ENCODE data around the genes TRIM39, HLA-E and PPP1R18.

DNA sequence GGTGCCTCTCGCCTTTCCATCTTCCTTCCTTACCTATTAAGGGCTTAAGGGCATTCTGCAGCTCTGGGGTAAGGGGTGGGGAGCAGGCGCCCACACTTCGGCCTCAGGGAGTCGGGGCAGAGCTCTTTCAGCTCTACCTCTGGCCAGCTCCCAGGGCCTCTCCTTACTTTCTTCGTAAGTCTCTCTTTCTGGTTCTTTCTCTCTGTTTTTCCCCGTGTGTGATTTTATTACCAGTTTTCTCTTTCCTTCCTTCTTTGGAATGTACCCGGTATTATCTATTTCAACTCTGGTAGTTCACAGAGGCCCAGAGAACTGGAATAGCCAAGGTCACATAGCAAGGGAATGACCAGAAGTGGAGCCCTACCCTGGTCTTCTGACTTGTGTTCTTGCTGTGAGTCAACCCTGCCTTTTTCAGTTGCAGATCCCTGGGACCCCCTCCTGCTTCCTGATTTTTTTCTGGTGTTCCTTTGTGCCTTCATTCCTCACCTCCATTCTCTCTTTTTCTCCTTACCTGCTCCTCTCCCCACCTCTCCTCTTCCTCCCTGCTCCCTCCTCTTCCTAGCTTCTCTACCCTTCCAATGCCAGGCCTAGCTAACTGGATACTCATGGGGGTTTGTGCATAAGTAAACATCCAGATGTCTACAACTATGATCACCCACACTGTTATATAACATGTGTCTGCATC lies 789 bp upstream of the RNF39 start:
- PRO-cap: no peak

DNA sequence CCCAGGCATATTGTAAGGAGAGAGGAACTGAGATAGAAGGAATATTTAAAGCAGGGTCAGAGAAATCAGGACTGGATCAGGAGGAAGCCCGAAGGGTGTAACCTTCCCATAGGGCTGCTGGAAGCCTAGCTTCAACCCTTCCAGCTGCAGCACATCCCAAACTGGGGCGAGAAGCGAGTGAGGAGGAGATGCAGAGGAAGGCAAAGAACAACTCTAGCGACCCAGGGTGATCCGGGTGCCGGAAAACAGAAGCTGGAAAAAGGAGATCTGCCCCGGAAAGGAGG lies 11.3 kb downstream of the TRIM31 start:
- PRO-cap: no peak

GRCh38 chr6:30155129-30155548 lies 5.9 kb downstream of the TRIM10 start:
- PRO-cap: no peak

- PRO-cap: no peak
These were observed 4.9 kb downstream of the TRIM10 start for GRCh38 chr6:30156028-30156650.

- PRO-cap: no peak
These were observed 256 bp downstream of the TRIM10 start for GRCh38 chr6:30160763-30161146.

GRCh38 chr6:30198599-30199064 lies 14.6 kb downstream of the TRIM26 start:
- PRO-cap: no peak

- PRO-cap: no peak
These were observed 401 bp upstream of the TRIM26 start for GRCh38 chr6:30213703-30213910.

- PRO-cap: no peak
These were observed 20.6 kb upstream of the TRIM39 start for GRCh38 chr6:30305945-30306772.

GRCh38 chr6:30326293-30327291 lies at the start of gene TRIM39:
TSS of gene TRIM39 (plus strand) at chr6:30326927.
- PRO-cap: bidirectional peak, plus-strand start at chr6:30326922, minus-strand start at chr6:30326856

GRCh38 chr6:30489026-30489629 lies at the start of gene HLA-E:
TSS of gene HLA-E (plus strand) at chr6:30489509.
- PRO-cap: bidirectional peak, plus-strand start at chr6:30489512, minus-strand start at chr6:30489285

- PRO-cap: no peak
These were observed 13.3 kb downstream of the GNL1 start for GRCh38 chr6:30542869-30543455.

DNA sequence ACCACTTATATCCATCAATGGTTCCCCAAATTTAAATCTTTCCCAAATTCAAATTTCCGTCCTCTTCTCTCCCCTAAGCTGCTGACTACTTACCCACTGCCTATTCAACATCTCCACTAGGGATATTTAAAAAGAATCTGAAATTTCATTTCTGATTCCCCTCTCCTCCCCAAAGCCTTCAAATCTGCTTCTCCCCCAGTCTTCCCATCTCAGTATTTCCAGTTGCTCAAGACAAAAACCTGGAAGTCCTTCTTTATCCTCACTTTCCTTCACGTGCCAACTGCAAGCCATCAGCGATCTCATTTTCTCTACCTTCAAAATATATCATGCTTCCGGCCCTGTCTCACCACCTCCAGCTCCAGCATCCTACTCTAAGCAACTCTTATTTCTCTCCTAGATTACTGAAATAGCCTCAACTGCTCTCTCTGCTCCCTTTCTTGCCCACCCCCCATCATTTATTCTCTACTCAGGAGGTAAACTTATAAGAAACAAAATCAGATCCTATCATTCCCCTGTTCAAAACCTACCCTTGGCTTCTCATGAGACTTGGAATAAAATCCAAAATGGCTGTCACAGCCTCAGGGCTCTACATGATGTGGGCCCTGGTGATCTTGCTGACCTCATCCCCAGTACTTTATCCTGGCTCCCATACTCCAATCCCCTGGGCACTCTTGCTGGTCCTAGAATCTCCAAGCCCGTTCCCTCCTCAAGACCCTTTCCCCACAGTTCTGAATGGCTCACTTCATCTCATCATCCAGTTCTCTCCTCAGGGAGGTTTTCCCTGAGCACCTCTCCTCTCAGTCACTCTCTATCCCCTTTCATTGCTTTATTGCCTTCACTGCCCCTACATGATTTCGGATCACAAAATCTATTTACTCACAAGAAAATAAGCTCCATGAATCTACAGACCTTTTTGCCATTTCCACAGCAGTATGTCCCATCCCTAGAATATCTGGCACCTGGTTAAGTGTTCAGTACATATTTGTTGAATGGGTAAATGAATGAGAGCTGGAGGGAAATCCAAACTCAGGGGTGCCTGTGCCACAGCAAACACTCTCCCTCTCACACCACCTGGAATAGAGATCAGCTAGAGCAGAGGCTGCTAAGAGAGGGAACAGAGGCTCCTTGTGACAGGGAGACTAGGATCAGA lies 5.8 kb downstream of the GNL1 start:
- PRO-cap: no peak

GRCh38 chr6:30609629-30610725 lies 7.1 kb downstream of the PPP1R10 start:
- PRO-cap: unidirectional peak, minus-strand start at chr6:30610238

- PRO-cap: no peak
These were observed 6.6 kb downstream of the ATAT1 start for GRCh38 chr6:30633320-30633715.

- PRO-cap: no peak
These were observed 6.3 kb downstream of the PPP1R18 start for GRCh38 chr6:30680058-30680724.

- PRO-cap: unidirectional peak, minus-strand start at chr6:30684028
These were observed 2.6 kb downstream of the PPP1R18 start for GRCh38 chr6:30683833-30684308.

DNA sequence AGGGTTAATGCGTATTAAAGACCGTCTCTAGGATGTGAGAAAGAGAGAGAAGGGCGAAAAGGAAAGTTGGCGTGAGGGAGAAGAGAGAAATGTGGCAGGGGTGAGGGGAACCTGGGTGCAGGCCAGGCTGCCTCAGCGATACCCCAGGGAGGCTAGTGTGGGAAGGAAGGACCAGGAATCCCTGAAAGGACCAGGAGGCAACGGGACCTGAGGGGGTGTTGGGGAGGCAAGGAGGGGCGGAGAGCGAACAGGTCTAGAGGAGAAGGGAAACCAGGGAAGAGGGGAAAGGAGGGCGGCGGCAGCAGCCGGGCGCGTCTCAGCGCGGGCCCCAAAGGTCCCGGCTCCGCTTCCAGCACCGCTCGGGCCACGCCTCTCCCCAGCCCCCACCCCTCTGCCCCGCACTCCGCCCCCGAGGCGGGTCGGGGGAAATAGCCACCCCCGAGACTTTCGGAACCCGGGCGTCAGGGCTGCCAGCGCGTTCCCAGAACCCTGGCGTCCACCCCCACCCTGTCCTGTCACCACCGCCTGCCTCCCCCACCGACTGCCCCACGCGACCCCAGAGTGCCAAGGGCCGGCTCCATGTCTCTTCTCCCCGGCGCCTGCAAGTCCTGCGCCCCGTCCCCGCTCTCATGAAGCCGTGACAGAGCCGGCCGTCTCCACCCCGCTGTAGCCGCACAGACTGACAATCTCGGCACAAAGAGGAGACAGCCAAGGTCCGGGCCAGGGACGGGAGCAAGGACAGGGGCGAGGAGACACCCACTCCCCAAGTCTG lies at the start of gene PPP1R18:
Gene PPP1R18, minus strand, starts transcription at position 323 of the 772 bp plus-strand sequence.
- PRO-cap: bidirectional peak, plus-strand start at position 450 of the sequence, minus-strand start at position 318 of the sequence; bidirectional peak, plus-strand start at position 685 of the sequence, minus-strand start at position 672 of the sequence

DNA sequence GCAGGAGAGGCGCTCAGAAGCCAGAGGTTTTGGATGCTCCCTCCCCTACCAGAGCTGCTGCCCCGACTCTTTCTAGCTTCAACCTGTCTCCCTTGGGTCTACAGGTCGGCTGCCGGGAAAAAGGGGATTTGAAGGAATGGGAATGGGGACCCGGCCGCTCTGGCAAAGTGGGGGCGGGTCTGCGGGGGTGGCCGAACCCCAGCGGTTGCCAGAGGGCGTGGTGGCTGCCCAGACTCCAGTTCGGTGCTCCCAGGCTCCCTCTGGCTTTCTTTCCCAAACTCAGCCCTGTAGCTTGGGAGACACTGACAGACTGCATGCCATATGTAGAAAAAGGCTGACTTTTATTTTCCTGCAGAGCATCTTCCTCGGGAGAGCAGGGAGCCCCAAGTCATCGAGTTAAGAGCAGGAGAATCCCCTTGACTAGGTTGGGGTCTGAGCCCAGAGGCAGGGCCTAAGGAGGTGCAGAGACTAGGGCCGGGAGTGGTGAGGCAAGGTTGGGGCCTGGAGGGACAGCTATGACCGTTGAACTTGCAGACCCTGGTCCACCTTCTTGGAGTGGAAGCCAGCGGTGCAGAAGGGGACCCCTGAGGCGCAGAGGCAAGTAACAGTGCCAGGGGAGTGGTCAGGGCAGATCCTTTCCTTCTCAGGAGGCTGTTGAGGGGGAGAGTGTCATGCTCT lies 1.4 kb upstream of the PPP1R18 start:
- PRO-cap: no peak

- PRO-cap: no peak
These were observed 1.7 kb downstream of the TUBB start for GRCh38 chr6:30721909-30722218.

DNA sequence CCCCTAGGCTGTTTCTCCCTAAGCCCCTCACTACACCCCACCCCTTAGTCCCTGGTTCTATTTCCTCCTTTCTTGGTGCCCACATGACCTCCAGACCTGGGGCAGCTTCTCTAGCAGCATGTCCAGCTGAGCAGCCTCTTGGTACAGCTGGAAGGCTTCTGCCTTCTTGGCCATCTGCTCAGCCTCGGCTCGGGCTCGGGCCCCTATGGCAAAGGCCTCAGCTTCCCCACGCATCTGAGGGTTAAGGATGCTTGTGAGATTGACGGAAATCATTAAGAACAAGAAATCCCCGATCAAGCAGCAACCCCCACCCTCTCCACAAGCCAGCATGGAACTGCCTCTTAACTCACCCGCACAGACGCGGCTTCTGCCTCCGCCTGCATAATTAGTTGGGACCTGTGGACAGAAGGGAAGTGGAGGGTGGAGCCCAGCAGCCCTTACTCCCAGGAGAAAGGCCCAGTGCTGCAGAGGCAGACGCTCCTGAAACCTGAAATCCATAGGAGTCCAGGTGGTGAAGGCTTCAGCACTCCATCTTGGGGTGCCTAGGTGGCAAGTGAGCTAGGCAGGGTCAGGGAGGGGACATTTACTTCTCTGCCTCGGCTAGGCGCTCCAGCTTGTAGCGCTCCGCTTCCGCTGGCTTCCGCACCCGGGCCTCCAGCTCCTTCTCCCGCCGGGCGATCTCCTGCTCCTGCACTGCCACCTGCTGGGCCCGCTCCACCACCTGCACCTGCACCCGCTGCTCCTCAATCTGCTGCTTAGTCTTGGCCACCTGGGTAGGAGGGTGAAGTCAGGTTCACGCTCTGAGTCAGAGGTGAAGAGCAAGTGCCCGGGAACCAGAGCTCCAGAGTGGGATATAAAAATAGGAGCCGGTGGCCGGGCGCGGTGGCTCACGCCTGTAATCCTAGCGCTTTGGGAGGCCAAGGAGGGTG lies 10.4 kb downstream of the TUBB start:
- PRO-cap: no peak